Aortic smooth muscle cell (primary cell): Measurements from ENCODE around the gene NT5M.

DNA sequence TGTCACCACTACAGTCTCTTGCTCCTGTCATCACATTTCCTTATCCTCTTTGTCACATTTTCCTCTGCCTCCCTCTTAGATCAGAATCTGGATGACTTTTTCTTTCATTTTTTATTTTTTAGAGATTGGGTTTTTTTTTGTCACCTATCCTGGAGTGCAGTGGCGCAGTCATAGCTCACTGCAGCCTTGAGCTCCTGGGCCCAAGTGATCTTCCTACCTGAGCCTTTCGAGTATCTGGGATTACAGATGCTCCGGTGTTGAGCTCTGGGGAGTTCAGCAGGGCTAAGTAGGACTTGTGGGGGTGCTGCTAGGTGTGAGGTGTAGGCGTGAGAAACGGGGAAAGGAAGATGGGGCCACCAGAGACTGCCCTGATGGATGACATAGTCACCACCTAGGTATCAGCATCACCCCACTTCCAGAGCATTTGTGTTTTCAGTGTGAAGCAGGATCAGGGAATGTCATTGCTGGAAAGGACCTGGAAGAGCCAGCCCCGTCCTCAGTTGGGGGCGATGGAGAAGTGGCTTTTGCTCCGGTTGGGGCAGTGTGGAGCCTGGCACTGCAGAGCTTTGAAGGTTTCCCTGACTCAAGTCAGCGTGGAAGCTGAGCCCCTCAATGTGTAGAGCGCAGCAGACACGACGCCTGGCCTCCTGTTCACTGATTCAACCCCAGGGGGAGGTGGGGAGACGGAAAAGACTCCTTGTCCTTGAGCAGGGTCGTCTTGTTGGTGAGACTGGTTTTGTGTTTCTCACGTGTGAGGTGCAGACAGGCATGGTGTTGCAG lies 47.3 kb downstream of the MPRIP start:
- RRBS, result no CpG with 5 or more reads among the region's 15 CpGs

- RRBS, result no CpG with 5 or more reads among the region's 3 CpGs
These were observed 64.7 kb downstream of the MPRIP start for GRCh38 chr17:17107014-17107363.

GRCh38 chr17:17125147-17126132 lies 80.7 kb downstream of the PLD6 start:
- RRBS, result no CpG with 5 or more reads among the region's 6 CpGs

- RRBS, result no CpG with 5 or more reads among the region's 5 CpGs
These were observed 80.0 kb downstream of the PLD6 start for GRCh38 chr17:17126133-17126466.

- RRBS, result no CpG with 5 or more reads among the region's 8 CpGs
These were observed 36.2 kb downstream of the PLD6 start for GRCh38 chr17:17169803-17170481.

- RRBS, result 94% methylated on average over 5 of the region's 12 CpGs
These were observed 29.0 kb downstream of the PLD6 start for GRCh38 chr17:17177126-17177479.

GRCh38 chr17:17180001-17180753 lies 26.0 kb downstream of the PLD6 start:
- RRBS, result no CpG with 5 or more reads among the region's 17 CpGs

- RRBS, result 6% methylated on average over 2 of the region's 33 CpGs
These were observed 2.5 kb upstream of the NT5M start for GRCh38 chr17:17300580-17301151.

- RRBS, result under 1% methylated on average over 27 of the region's 49 CpGs
These were observed at the start of gene NT5M for GRCh38 chr17:17302821-17303449. TSS of gene NT5M (plus strand) at chr17:17303373.

GRCh38 chr17:17506789-17507558 lies 10.8 kb upstream of the RASD1 start:
- RRBS, result 44% methylated on average over 8 of the region's 22 CpGs

- RRBS, result no CpG with 5 or more reads among the region's 9 CpGs
These were observed 42.4 kb upstream of the RASD1 start for GRCh38 chr17:17538537-17539051.

DNA sequence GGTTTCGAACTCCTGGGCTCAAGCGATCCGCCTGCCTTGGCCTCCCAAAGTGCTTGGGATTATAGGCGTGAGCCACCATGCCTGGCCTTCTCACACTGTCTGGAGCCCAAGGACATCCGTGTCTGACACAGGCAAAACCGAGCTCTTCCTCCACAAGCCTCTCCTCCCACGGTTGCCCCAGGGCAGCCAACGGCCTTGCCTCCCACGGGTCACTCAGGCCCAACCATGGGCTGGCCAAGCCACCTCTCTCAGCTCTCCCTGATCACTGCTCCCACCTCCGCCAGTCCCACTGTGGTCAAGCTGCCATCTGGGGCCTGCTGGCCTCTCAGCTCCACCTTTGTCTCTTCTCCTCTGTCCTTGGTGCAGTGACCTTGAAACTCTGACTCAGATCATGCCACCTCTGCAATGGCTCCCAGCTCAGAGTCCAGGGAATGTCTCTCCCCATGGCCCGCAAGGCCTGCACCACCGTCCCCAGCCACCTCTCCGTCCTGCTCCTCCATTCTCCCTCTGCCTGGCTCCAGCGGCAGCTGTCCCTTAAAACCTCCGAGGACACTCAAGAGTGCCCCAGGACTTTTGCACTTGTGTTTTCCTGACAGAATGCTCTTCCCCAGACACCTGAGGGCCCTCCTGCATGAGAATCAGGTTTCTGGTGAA lies 19.5 kb downstream of the PEMT start:
- RRBS, result no CpG with 5 or more reads among the region's 15 CpGs

DNA sequence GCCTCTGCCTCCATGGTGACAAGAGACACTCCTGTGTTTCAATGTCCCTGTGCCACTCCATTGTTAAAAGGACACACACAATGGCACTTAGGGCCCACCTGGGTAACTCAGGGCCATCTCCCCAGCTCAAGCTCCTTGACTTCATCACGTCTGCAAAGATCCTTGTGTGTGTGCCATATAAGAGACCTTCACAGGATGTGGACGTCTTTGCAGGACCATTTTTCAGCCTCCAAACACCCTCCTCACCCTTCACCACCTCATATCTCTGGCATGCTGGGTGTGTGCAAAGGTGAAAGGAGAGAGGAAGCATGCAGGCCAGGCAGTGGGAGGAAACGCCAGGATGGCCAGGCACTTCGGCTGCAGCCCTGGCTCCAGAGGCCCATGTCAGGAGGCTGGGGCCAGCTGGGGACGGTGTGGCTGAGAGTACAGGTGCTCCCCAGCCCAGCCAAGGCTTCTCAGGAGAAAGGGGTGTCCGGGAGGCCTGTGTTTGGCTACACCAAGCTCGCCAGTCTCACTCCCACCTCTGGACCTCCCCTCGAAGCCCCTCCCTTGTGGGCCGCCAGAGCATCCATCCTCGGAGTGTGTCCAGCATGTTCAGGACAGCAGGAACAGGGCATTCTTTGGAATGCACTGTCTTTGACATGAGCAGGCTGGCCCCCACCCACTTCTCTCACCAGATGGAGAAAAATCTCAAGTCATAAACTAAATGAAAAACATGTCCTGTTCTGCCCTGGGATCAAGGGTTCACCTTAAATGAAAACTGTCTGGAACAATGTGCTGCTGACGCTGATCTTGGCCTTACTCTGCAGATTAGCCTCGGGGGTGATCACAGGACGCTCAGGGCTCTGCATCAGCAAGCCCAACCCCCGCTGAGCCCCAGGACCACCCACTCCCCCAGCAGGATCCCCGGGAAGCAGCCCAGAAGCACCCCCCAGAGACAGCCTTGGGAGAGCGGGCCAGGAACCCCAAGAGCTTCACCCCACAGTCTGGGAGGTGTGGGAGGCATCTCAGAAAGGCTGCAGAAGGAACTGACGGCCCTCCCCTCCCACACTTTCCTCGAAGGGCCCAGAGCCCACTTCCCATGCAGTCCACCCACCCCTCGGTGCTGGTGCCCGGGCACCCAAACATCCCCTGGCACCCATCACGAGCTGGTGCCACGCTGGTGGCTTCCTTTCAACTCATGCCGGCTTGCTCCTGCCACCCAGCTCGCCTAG lies 15.9 kb downstream of the PEMT start:
- RRBS, result 74% methylated on average over 4 of the region's 24 CpGs

- RRBS, result no CpG with 5 or more reads among the region's 9 CpGs
These were observed 3.6 kb downstream of the PEMT start for GRCh38 chr17:17587858-17588394.

- RRBS, result 1% methylated on average over 74 of the region's 120 CpGs
These were observed 724 bp downstream of the RAI1 start for GRCh38 chr17:17681688-17682675.

DNA sequence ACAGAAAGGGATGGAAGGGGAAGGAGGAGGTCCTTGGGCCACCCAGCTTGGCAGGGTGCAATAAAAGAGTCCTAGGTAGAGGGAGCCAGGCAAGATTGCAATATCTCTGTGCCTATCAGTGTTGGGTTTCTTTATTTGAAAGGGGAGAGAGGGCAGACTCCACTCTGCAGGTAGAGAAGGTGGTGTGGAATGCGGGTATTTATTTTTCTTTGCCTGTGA lies 11.5 kb downstream of the RAI1 start:
- RRBS, result no CpG with 5 or more reads among the region's 1 CpG

DNA sequence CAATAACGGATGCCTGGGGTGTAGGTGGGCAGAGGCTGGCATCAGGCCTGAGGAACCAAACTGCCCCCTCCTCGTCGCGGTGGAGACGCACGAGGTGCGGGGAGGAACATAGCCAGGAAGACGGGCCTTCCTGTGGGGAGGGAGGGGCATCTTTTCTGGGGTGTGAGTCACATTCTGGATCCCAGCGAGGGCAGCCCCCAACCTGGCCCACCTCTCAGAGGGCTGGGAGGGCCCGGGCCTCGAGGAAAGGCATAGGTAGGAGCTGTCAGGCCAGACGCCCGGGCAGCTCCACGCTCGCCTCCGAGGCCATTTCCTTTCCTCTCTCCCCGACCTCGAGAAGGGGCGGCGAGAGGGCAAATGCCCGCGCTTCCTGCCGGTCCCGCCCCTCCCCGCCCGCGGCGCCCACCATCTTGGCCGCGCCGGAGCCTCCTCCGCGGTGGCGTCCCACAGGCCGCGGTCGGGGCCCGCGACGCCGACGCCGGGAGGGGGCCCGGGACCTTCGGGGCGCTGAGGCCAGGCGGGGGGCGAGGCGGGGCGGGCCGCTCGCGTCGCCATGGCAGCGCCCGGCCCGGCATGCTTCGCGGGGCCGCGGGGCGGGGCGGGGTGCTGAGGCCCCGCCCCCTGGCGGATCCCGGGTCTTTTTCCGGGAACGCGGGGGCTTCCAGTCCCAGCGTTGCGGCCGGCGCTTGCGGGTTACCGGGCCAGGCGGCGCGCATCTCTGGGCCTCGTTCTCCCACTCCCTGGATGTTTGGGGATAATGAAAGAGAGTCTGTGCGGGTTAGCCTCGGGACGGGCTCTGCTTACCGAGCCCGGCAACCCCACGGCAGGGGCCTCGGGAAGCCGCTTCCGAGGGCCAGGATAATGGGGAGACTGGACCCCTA lies 13.2 kb downstream of the RAI1 start:
- RRBS, result 2% methylated on average over 59 of the region's 88 CpGs

GRCh38 chr17:17720130-17720474 lies 38.8 kb downstream of the RAI1 start:
- RRBS, result no CpG with 5 or more reads among the region's 1 CpG

DNA sequence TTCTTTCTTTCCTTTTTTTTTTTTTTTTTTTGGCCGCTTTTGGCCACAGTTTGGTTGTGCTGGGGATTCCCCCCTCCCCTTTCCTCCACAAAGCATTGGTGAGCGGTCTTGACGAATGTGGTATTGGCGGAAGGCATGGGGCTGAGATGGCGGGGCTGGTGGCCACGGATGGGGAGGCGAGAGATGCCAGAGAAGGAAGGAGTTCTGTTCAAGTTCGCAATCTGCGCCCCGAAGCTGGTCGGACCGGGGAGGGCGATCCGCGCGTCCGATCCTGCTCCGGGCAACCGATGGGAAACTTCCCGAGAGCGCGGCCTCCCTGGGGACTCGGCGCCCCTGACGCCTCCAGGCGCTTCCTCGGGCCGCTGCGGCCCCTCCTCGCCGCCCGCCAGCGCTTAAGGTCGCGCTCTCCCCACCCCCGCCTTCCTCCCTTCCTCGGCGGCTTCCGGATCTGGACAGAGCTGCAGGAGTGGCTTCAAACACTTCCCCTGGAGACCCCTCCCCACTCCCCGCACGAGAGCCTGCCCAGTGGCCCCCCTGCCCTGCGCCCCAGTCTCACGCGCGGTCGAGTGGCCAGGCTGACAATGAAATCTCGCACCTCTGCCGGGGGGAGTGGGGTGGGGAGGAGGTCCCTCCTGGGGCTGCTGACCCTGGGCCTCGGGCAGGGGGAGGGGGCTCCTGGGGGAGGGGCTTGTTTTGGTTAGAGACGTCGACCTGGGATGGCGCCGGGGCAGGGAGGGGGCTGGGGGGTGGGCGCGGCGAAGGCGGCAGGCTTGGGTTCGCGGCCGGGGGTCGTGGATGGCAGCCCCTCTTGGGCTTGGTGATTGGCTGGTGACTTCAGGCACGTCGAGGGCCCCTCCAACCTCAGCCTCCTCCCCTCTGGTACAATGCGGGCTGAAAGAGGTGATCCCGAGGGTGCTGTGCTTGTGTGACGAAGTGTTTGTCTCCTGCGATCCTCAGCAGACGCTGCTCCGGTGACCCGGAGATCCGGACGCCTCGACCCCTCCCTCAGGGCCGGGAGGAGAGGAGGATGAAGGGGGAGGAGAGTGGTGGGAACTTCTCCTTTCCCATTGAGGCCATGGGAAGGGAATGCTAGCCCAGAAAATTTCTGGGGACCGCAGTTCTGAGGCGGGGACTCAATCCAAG lies 43.5 kb downstream of the RAI1 start:
- RRBS, result 22% methylated on average over 8 of the region's 76 CpGs

DNA sequence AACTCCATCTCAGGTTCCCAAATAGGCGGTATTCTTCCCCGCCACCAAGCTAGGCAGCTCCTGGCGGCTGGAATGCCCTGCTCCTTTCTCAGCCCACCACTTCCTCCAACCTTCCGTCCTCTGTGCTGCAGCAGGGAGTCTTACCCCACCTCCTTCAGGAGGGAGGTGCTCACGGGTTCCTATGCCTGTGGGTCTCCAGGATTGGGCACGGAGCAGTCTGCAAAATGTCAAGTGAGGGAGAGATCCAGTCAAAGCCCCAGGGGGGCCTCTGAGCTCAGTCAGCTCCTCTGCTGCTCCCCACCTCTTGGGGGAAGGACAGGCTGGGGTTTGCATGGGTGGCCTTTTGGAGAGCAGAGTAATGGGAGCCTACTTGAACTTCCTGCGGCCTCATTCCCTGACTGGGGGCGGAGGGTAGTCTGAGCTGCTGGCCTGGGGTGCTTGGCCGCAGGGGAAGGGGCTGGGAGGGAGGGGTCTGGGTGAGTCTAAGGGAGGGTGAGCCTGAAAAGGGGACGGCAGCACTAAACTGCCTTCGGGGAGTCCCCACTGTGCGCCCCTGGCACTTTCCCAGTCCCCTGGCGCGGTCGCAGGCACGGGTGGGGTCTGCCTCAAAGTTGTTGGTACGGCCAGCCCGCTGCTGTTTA lies 55.5 kb downstream of the SREBF1 start:
- RRBS, result no CpG with 5 or more reads among the region's 18 CpGs